Measurements from ENCODE around the gene APOBEC2.

GRCh38 chr6:41052945-41053453 lies at the start of gene APOBEC2:
Gene APOBEC2, plus strand, starts transcription at chr6:41053202.
- PRO-cap, result no peak
- RRBS, 2 experiments, result no CpG with 5 or more reads among the region's 5 CpGs

DNA sequence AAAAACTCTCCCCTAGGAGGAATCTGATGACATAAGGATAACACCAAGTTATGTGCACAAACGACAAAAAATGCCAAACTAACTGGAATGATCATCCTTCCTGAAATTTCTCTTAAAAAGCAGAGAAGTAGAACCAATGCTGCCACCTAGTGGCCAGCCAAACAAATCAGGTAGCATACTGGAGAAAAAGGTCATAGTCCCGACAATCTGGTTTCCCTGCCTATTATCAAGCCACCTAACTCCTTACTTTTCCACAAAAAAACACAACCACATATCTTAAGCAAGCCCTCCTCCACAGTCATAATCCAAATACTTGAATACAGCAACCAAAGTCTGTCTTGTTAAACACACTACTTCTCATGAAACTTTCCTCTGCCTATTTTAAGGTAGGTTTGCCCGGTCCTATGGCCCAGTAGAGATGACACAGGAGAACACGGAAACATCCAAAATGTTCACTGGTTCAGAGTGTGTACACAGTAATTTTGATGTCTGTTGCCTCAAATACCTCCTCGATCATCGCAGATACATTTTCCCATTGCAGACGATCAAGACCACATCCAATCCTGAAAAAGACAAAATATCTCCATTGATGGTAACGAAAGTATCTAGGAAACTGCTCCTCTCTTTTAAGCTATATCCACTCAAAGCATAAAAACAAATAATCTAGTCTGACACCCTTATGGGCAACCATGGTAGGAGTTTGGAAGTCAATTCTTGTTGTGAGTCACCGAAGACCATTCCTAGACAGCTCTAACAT lies 5.1 kb downstream of the OARD1 start:
- PRO-cap, result no peak
- RRBS, 2 experiments, result no CpG with 5 or more reads among the region's 9 CpGs

DNA sequence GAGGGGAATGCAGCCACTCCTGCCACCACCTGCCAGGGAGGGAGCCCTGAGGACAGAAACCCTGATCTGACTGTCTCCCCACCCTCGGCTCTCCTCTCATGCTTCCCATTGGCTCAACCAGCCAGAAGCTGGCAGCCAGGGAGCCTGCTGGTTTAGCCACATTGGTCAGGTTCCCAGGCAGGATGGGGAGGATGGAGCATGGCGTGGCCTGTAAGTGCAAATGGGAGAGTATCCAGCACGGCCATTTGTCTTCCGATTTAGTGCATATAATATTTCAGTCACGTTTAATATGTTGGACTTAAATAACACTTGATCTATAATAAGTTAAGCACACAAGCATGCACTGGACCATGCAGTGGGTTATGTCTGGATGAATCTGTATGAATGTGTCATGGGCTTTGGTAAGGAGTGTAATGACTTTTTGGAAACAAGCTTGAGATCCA lies 12.7 kb downstream of the TREM1 start:
- PRO-cap, result no peak
- RRBS, 2 experiments, result no CpG with 5 or more reads among the region's 5 CpGs

GRCh38 chr6:41274241-41274775 lies 12.2 kb downstream of the TREM1 start:
- PRO-cap, result no peak
- RRBS, 2 experiments, result no CpG with 5 or more reads among the region's 4 CpGs

DNA sequence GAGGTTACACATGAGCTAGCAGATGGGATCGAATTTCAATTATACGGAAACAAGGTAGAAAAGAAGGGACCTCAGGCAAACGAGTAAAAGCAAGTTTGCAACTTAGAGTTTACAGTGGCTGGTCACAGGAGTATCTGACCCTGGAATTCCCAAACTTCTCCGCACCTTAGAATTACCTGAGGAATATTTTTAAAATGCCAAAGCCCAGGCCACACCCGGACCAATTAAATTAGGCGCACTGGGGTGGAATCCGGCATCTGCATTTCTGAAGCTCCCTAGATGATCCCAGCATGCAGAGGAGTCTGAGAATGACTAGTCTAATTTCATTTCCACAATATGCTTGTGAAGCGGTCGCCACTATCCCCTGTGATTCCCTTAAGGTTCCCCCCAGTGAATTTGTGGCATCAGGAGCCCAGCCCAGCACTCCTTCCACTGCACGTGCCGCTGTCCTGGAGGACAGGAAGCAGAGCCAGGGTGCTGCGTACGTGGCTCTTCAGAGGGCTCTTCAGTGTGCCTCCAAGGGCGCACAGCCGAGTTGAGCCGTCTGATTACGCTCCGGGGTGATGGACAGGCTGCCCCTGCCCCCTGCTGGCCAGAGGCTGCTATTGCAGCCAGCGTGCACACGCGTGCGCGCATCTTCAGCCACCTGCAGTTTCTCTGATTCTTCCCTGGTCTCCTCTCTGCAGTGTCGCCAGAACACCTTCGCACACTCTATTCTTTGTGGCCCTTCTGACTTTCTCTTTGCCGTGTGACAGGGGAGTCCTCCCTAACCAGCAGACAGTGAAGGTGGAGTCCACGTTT lies 16.8 kb upstream of the NCR2 start:
- PRO-cap, result no peak
- RRBS, 2 experiments, result no CpG with 5 or more reads among the region's 27 CpGs

GRCh38 chr6:41371953-41372814 lies 36.8 kb downstream of the NCR2 start:
- PRO-cap, result no peak
- RRBS, 2 experiments, result 1% methylated on average over 12 of the region's 42 CpGs; no CpG with 5 or more reads in 1 of the 2 experiments

DNA sequence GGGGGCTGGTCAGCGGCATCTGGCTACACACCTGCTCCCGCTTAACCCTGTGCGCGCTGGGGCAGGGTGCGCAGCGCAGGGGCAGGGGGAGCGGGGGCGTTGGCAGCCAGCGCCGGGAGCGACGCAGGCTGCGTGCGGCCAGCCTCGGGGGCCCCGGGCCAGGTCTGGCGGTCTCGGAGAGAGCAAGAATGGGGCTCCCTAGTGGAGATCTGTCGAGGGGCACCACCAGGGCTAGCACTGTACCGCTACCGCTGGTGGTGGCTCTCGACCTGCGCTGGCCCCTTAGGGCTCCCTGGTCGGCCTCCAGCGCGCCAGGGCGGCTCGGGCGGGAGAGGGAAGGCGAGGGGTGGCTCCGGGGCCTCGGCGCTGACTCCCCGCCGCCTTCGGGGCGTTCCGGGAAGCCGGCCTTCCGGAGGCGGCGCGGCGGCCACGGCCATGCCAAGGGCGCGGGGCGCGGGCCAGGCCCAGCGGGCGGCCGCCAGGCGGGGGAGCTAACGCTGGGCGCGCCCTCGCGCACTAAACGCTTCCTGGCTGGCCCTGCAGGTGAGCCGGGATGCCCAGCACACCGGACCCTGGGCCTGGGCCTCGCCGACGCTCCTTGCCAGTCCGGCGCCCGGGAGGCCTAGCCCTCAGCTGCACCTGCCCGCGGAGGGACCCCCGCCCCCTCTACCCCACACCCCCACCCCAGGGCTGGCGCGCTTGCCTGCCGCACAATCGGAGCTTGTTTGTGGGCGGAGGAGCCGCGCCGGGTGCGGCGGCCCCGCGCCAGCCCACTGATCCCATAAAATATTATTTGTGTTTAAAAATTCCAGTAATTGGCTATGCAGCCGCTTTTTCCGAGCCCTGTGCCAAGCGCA lies 92.6 kb downstream of the NCR2 start:
- PRO-cap, result no peak
- RRBS, 2 experiments, result 2 to 5% methylated on average over 20 to 22 of the region's 85 CpGs

DNA sequence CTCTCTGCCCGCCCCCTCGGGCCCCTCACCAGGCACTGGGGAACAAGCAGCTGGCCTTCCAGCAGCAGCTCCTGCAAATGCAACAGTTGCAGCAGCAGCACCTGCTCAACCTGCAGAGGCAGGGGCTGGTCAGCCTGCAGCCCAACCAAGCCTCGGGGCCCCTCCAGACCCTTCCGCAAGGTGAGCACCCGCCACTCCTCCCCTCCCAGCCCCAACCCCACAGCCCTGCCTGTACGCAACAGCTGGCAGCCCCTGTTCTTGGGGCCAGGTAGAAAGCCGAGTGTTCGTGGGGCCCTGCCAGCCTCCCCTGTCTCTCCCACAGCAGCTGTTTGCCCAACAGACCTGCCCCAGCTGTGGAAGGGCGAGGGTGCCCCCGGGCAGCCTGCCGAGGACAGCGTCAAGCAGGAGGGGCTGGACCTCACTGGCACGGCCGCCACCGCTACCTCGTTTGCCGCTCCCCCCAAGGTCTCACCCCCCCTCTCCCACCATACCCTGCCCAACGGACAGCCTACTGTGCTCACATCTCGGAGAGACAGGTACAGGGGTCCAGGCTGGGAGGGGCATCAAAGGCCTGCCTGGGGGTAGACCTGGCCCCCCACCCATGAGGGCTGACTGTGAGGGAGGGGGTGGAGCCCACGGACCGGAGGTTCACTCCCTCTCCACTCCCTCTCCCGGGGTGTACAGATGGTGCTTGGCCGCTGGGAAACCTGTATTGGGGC lies 41.0 kb downstream of the FOXP4 start:
- PRO-cap, result no peak
- RRBS, 2 experiments, result no CpG with 5 or more reads among the region's 23 CpGs

GRCh38 chr6:41591220-41592025 lies 45.2 kb downstream of the FOXP4 start:
- PRO-cap, result no peak
- RRBS, 2 experiments, result no CpG with 5 or more reads among the region's 10 CpGs

DNA sequence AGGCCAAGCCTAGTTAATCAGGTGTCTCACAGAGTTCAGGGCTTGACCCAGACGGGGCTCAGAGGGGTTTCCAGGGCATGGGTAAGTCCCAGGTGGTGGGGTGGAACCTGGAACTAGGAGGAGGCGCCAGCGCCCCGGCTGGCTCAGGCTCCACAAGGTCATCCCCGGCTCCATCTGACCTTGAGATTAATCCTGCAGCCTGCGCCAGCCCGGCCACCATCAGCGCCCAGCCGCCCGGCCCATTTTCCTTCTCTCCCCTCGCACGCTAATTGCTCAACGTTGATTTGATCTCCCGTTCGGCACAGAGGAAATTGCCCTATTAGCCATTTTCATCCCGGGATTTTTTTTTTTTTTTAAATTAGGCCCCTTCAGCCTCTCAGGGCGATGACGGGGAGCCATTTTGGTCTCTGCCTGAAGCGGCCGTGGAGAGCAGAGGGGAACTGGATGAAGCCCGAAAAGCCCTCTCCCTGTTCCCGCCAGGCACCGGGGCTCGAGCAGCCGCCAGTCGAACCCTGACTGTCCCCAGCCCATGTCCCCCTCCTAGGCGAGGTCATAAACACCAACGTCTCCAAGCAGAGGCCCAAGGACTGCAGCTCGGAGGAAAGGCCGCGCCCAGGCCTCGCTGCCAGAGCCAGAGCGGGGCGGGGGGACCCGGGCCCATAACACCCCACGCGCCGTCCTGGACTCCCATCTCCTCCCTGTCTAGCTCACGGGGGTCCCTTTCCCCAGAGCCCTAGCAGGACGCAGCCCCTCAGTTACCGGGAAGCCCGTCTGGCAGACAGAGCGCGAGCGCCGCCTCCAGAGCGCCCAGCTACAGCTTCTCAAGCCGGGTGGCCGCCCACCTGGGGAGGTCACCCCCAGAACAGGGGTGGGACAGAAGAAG lies 44.7 kb downstream of the MDFI start:
- PRO-cap, result no peak
- RRBS, 2 experiments, result 8 to 11% methylated on average over 10 to 16 of the region's 49 CpGs

GRCh38 chr6:41690712-41691305 lies 44.6 kb downstream of the TFEB start:
- PRO-cap, result no peak
- RRBS, 2 experiments, result no CpG with 5 or more reads among the region's 23 CpGs

DNA sequence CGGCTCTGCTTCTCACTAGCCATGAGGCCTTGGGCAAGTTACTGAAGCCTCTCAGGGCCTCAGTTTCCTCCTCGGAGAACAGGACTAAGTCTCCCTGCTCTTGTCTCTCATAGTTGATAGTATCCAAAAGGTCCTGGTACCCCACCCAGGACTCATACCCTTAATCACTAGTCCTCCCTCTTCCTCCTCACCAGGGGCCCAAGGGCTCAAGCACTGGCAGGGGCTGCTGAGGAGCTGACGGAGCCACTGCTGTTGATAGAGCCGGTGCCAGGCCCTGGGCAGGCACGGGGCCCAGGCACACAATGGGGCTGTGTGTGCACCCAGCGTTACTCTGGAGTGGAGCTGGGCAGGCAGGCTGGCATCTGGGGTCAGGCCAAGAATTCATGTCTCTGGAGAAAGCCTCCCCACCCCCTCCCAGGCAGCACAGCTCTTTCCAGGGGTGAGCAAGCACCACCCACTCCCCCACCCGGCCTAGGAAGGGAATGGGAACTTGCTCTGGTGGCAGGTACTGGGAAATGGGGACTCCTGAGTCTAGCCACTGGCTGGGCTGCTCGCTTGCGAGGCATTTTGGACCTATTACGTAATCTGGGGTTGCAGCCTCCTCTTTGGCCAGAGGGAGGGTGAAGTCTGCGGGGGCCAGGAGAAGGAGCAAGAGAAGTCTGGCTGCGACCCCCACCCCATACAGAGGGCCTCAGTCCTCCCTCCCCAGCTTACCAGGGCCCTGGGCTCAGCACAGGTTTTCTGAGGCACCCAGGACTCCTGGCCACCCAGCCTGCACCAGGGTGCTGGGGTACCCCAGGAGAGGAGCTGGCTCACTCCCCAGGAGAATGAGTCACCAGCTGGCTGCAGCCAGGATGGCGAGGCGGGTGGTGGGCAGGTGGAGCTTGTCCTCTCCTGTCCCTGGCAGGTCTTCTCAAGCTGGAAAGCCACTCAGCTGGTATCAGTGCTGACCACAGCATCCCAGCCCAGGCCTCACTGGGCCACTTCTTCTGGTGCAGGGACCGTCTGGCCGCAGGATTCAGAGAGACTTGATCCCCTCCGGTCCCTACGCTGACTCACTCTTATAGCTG lies 22.6 kb downstream of the TFEB start:
- PRO-cap, result no peak
- RRBS, 2 experiments, result no CpG with 5 or more reads among the region's 18 CpGs

DNA sequence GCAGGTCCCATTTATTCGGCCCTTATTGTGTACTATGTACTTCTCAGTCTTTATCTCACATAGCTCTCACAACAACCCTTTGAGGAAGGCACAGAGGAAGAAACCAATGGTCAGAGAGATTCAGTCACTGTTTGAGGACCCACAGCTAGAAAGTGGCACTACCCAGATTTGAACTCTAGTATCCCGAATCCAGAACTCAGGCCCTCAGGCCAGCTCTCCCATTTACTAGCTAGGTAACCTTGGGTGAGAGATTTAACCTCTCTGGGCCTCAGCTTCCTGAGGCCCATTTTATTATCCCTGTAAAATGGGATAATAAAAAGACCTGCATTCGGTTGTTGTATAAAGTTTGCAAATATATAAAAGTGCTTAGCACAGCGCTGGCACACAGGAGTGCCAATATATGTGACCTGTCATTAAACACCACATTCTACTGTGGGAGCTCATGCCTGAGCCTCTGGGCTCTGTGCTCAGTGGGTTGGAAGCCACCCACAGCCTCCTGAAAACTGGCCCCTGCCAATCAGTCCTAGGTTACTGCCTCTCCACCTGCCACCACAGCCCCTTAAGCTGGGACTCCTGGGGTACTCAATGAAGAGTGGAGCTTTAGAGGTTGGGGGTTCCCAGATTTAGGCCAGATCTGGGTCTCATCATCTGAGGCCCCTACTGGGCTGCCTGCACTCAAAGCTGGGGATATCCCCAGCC lies 15.6 kb downstream of the TFEB start:
- PRO-cap, result no peak
- RRBS, 2 experiments, result no CpG with 5 or more reads among the region's 4 CpGs

GRCh38 chr6:41940000-41940170 lies 1.7 kb downstream of the CCND3 start:
- PRO-cap, result no peak
- RRBS, 2 experiments, result no CpG with 5 or more reads among the region's 1 CpG

GRCh38 chr6:41963887-41964972 lies 22.6 kb upstream of the CCND3 start:
- PRO-cap, result no peak
- RRBS, 2 experiments, result no CpG with 5 or more reads among the region's 3 CpGs

GRCh38 chr6:42028034-42029046 lies 22.0 kb upstream of the TAF8 start:
- PRO-cap, result no peak
- RRBS, 2 experiments, result no CpG with 5 or more reads among the region's 23 CpGs

DNA sequence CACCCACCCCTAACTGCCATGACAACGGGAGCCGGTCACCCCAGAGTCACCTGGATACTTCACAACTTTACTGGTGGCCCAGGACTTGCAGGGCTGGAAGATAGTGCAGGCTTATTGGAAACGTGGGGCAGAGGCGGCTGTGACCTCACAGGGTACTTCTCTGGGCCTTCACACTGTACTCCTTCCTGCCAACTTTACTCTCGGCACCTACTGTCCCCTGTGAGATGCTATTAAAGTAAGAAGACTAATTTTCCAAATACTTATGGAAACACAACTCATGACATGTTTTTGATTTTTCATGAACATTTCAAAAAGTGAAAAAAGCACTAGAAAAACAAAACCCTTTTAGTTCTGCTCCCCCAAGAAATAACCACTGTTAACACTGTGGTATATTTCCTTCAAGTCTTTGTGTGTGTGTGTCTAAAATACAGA lies 19.0 kb upstream of the TAF8 start:
- PRO-cap, result no peak
- RRBS, 2 experiments, result no CpG with 5 or more reads among the region's 5 CpGs

- PRO-cap, result no peak
- RRBS, 2 experiments, result no CpG with 5 or more reads among the region's 8 CpGs
These were observed 8.7 kb upstream of the TAF8 start for GRCh38 chr6:42041489-42042205.

- PRO-cap, result no peak
- RRBS, 2 experiments, result no CpG with 5 or more reads among the region's 6 CpGs
These were observed 36.4 kb downstream of the C6orf132 start for GRCh38 chr6:42105995-42106377.

- PRO-cap, result no peak
- RRBS, 2 experiments, result 34% methylated on average over 2 of the region's 7 CpGs; no CpG with 5 or more reads in 1 of the 2 experiments
These were observed 5.1 kb downstream of the C6orf132 start for GRCh38 chr6:42137258-42137753.